Placental epithelial cell (primary cell): Measurements from ENCODE around the gene ACTL7B.

- CAGE, long polyA plus RNA: no peak
These were observed 107.2 kb upstream of the RAD23B start for GRCh38 chr9:107175650-107176415.

GRCh38 chr9:107281758-107282431 lies 1.2 kb upstream of the RAD23B start:
- CAGE, long polyA plus RNA: no peak

GRCh38 chr9:107283420-107284511 lies 687 bp downstream of the RAD23B start:
- CAGE, long polyA plus RNA: no peak

- CAGE, long polyA plus RNA: no peak
These were observed 40.7 kb downstream of the RAD23B start for GRCh38 chr9:107323789-107324131.

DNA sequence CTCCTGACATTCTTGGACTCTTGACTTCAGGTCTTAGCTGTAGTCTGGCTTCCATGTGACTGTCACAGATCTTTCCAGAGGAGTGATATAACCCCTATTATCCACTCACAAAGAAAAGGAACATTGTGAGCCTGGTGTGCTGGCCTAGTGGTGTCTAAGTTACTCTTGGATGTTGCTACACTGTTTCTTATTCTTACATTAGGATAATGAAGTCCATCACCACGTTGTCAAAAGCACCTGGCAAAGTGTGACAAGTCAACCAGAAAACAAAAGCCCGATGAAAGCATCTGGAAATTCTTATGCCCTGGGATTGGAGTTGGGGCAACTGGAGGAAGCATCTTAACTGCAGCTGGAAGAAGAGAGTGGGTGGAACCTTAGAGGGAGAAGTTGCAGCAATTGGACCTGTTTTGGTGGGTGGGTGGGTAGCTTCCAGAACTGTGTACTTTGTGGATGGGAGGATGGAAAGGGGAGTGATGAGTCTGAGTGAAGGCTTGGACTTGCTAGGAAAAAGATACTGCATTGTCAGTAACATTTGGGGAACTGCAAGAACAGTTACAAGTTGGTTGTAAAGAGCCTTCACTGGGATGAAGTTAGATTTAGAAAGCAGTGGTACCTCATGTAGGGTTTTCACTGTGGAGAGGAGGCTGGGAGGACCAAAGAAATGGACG lies 50.0 kb downstream of the RAD23B start:
- CAGE, long polyA plus RNA: no peak

DNA sequence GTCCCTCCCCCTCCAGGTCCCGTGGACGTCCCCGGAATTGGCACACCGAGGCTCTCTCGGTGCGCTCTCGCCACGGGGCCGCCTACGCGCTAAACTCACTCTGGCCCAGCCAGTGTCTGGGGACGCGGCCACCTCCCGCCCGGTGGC lies 1.2 kb downstream of the KLF4 start:
- CAGE, long polyA plus RNA: no peak

GRCh38 chr9:108221911-108222170 lies 633.9 kb downstream of the ACTL7B start:
- CAGE, long polyA plus RNA: no peak

GRCh38 chr9:108271760-108272615 lies 583.8 kb downstream of the ACTL7B start:
- CAGE, long polyA plus RNA: no peak

DNA sequence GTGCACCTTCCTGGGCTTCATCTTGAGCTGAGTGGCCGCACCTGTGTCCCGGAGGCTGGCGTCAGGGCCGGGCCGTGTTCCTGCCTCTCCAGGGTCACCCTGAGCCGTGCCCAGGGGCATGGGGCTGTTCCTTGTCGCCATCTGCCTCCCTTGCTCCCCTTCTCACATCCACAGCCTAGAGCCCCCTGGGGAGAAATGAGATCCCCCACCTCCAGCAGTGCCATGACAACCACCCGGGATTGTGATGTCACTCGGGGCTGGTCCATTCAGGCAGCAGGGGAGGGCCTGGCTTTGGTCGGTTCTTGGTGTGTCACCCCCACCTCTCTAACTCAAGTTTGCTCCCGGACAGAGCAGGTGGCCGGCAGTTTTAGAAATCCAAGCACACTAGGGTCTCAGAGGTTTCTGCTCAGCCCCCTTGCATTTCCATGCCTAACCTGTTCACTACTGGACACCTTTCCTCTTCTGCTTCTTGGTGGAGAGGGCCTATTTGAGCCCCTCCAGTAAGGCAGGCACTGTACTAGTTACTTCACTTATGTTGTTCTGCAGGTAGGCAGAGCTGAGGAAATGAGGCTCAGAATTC lies at the start of gene ACTL7B:
Gene ACTL7B (minus strand): TSS at position 197 of the 580 bp plus-strand sequence.
- CAGE, long polyA plus RNA: no peak

GRCh38 chr9:108919390-108920139 lies 14.4 kb downstream of the ELP1 start:
- CAGE, long polyA plus RNA: no peak

GRCh38 chr9:109011954-109013001 lies 1.0 kb downstream of the CTNNAL1 start:
- CAGE, long polyA plus RNA: no peak

GRCh38 chr9:109042228-109042895 lies 29.1 kb upstream of the CTNNAL1 start:
- CAGE, long polyA plus RNA: no peak

- CAGE, long polyA plus RNA: no peak
These were observed 47.4 kb downstream of the TMEM245 start for GRCh38 chr9:109072040-109072992.

GRCh38 chr9:109274680-109275721 lies 45.9 kb downstream of the EPB41L4B start:
- CAGE, long polyA plus RNA: no peak

- CAGE, long polyA plus RNA: no peak
These were observed 19.6 kb downstream of the PTPN3 start for GRCh38 chr9:109478267-109479193.

GRCh38 chr9:109507254-109507855 lies 9.2 kb upstream of the PTPN3 start:
- CAGE, long polyA plus RNA: no peak

DNA sequence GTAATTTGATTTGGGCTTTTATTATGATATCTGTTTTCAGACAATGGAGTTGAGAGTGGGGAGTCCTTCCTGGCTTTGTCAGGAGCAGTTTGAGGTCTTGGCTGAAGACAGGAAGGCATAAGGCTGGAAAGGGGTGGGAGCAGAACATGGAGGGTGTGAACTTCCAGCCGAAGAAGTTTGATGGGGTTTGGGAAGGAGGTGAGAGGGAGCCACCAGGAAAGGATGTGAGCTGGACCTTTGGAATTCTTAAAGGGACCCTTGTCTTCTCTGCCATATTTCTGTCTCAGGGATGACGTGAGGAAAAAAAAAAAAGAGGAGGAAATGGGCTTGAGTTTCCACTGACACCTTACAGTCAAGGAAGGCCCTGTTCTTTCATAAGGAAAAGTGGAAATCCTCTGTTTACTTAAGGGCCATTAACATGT lies 132.0 kb downstream of the PALM2AKAP2 start:
- CAGE, long polyA plus RNA: no peak

GRCh38 chr9:109918237-109918784 lies 138.3 kb downstream of the PALM2AKAP2 start:
- CAGE, long polyA plus RNA: no peak

DNA sequence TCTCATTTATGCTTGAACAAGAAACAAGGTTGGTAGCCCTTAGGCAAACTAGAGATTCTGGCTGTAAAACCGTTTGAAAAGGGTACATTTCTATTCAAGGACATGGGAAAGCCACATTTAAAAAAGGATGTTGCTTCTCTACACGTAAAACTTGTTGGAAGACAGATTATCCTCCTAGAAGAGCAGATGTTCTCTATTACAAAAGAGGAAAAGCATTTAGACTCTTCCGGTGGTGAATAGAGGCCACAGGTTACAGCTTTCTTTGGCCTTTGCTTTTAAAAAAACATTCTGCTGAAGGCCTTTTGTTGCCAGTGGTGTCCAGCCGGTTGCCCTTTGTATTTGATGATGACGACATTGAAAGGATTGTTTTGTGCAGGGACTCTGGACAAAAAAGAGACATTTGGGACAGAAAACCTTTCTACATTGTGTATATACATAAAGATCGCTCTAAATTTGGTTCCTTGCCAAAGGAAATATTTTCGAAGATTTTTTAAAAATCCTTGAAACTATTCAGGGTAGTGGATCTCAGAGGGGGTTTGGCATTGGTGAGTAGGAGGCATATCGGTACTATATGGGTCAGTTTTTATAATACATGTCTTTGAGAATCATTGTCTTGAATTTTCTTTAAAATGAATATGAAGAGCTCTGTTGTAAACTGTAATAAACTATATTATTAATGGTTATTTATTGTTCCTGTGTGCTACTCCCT lies 180.3 kb downstream of the C9orf152 start:
- CAGE, long polyA plus RNA: no peak

GRCh38 chr9:110048871-110049139 lies 159.2 kb downstream of the C9orf152 start:
- CAGE, long polyA plus RNA: no peak